SJSA1 (cell line): ENCODE data around the genes CSF3R, YRDC and POU3F1.

GRCh38 chr1:36411884-36412354, 14.2 kb upstream of the LSM10 start:
- RAMPAGE, long total RNA, result no peak

- RAMPAGE, long total RNA, result no peak
Observed at GRCh38 chr1:36471778-36472442, 7.7 kb upstream of the MRPS15 start.

DNA sequence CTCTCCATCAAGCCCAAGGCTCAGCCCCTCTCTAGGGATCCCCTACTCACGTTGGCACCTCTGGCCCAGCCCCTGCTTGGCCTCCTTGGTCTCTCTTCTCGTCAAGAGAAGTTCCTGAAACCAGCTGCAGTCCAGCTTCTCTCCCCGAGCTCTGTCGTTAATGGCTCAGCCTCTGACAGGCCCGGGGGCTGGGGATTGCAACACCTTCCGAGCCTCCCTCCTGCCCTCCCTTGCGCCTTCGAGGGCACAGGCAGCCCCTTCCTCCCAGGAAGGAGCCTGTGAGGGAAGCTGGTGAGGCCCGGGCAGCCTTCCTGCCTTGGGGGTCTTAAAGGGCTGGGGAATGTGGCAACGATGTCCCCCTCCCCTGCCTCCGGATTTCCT, at the start of gene CSF3R:
Gene CSF3R (minus strand): TSS at position 153 of the 381 bp plus-strand sequence.
- RAMPAGE, long total RNA, result no peak

- RAMPAGE, long total RNA, result no peak
Observed at GRCh38 chr1:37478411-37479252, 4.3 kb downstream of the ZC3H12A start.

DNA sequence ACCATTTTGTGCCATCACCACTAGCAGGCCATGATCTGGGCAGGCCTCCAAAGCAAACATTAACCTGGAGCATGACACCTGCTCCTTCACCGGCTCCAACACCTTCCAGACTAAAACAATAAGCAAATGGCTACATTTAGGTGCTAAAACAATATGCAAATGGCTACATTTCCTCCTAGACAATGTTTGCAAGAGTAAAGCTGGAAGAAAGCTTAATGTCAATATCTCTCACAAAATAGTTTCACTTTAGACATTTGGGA, 16.7 kb downstream of the MEAF6 start:
- RAMPAGE, long total RNA, result no peak

DNA sequence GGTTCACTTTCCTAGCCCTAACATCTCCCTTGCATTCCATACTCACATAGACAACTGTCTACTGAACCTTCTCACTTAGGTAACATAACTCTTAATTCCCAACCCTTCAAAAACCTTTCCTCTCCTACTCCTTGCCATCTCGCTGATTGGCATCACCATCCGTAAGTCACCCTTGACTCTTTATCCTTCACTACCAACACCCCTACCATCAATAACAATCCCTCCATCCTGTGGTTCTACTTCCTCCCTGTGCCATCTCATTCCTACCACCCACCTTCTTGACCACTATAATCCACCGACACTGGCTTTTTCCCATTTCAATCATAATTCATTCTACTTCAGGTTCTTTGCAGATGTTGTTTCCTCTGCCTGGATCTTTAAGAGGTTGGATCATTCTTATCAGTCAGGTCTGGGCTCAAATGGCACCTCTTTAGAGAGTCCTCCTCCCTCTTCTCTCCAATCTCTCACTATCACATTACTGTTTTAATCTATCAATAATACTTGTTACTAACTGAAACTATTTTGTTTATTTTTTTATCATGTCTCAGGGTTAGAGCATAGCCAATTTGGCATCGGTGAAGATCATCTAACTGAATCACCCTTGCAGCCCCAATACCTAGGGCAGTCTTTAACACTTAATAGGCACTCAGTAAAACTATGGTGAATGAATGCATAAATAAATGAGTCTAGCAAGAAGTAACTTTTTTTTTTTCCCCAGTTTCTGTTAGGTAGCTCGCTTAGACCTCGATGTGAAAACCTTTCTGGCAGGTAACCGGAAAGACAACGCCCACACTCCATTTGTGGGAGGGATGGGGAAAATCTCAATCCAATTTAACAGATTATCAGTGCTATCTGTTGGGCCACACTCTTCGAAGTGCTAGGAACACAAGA, 962 bp downstream of the SNIP1 start:
- RAMPAGE, long total RNA, result no peak

- RAMPAGE, long total RNA, result no peak
Observed at GRCh38 chr1:37561246-37562549, 5.0 kb downstream of the DNALI1 start.

GRCh38 chr1:37606546-37606878, 10.8 kb upstream of the GNL2 start:
- RAMPAGE, long total RNA, result no peak

DNA sequence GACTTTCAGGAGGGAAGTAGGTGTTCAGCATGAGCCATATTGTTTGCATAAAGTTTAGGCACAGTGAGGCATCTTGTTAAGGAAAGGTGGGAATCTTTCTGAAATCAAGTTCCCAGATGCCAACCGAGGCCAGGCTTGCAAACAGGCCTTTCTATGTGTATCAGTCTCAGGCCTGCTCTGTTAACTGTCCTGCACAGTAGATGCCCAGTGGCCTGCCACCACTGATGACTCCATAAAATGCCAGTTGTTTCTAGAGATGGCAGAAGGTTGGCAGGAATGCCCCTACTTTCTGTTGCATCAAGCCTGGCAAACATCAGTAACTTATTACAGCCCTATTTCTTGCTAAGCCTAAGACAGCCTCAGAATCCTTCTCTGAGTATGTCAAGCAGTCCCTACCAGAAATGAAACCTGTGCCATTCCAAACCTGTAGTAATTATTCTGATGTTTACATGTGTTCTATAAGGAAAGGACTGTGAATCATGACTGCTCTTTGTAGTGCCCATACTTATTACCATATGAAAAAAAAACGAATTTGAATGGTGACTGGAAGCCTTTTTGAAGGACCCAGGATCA, 5.3 kb downstream of the CDCA8 start:
- RAMPAGE, long total RNA, result no peak

GRCh38 chr1:37808000-37808780, at the start of gene YRDC:
TSS of gene YRDC (minus strand) at chr1:37808208.
- RAMPAGE, long total RNA, result no peak

DNA sequence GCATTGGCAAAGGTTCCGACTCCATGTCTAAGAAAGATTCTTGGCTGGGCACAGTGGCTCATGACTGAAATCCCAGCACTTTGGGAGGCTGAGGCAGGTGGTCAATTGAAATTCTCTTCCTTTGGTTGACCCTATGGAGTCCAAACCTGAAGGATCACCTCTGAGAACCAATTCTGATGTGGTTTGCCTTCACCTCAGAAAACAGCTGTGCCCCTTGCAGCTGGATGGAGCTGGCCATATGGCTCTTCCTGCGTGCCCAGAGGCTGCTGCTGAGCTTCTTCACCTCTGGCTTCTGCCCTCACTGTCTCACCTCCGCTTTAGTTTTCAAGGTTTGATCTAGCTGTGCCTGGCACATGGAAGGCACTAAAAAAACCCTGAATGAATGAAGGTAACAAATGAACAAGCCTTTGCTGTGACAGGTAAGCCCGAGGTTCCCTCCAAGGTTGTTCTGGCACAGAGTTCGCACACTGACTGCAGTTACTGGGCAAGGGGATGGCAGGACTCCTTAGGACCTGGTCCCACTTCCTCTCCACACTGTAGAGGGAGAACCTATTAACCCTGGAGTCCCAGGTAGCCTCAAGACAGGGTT, 8.5 kb upstream of the INPP5B start:
- RAMPAGE, long total RNA, result no peak

- RAMPAGE, long total RNA, result no peak
Observed at GRCh38 chr1:38028541-38029018, 16.0 kb downstream of the UTP11 start.

- RAMPAGE, long total RNA, result no peak
Observed at GRCh38 chr1:38046724-38047704, at the start of gene POU3F1. TSS of gene POU3F1 (minus strand) at chr1:38046793.

GRCh38 chr1:38291806-38292643, 245.4 kb upstream of the POU3F1 start:
- RAMPAGE, long total RNA, result no peak

DNA sequence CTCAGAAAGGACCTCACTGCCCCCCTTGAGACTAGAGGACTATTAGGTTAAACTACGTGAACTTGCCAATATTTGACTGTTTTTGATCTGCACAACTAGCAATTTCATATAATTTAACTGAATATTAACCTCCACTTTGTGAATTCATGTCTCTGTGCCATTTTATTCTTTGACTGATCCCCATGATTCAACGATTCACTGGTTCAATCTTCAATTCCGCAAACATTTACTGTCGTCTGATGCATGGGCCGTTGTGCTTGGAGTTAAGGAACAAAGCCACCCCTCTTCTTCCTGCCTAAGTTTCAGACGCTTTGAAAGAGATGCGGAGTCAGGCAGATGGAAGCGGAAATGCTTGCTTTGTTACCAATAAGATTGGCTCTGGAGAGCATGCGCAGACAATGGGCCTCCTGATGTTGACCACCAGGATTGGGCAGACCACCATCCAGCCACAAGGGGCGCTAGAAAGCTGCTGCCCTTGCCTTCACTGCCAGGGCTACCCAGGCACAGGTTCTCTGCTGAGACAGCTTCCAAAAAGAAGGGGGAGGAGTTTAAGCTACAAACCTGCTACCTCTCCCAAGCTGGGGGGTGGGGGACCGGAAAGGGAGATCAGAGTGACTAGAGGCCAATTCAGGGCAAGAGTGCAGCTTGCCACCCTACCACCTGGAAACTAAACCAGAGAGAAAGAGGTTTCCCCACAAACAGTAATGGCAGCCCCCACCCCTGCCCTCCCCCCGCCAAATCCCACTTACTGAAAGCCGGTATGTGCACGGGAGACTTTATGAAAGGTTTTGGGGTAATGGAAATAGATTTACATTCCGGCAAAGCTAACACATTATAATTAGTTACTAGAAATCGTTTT, 369.8 kb downstream of the RRAGC start:
- RAMPAGE, long total RNA, result no peak

DNA sequence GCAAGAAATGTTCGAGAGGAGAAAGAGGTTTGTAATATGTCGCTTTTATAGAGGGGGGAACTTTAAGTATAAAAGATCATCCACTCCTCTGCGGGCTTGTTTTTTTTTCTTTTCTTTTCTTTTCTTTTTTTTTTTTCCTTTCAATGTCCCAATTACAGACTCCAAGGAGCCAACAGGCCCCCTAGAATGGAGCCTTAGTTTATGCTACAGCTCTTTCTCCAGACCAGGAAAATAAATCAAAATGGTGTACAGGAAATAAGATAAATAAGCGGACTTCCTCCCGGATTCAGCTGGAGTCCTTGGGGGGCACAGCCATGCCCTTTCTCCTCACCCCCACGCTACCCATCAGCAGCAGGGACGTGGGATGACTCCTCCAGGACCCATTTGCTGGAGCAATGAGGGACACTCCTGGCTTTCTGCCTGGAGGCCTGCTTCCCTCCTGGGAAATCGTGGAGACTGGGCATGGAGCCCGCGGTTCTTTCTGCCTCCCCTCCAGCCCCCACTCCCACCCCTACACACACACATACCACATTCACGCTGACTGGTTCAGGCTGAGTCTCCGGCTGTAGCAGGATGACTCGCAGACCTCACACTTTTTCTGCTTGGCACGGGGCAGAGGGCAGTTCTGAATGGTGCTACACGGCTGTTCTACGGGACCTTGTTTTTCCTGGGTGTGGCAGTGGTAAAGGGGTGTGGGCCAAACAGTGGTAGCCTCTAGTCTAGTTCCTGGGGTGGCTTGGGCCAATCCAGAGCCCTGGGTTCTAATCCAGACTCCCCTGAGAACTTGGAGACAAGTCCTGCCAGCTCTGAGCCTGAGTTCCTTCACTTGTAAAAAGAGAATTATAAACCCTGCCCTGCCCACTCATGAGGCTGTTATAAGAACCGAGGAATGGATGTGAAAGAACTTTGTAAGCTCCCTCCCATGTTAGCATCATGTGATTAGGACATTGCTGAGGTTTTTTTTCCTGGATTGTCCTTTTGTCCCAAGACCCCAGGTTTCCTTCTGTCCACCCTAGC, 131.3 kb downstream of the RRAGC start:
- RAMPAGE, long total RNA, result no peak

- RAMPAGE, long total RNA, result no peak
Observed at GRCh38 chr1:38777766-38778448, 81.7 kb downstream of the RRAGC start.

- RAMPAGE, long total RNA, result no peak
Observed at GRCh38 chr1:38817917-38818888, 41.4 kb downstream of the RRAGC start.

GRCh38 chr1:38940259-38940715, 1.3 kb downstream of the RHBDL2 start:
- RAMPAGE, long total RNA, result no peak

DNA sequence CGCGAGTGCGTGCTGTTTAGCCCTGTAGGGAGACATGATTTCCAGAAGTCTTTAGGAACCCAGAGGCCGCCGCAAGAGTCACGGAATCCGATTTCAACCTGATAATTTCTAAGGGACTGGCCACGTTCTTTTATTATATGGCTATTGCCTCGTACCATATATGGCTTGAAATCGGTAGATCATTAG, 851 bp downstream of the AKIRIN1 start:
- RAMPAGE, long total RNA, result no peak